M059J (cell line): Measurements from ENCODE around the genes NEURL3, FAHD2B and ANKRD36B.

DNA sequence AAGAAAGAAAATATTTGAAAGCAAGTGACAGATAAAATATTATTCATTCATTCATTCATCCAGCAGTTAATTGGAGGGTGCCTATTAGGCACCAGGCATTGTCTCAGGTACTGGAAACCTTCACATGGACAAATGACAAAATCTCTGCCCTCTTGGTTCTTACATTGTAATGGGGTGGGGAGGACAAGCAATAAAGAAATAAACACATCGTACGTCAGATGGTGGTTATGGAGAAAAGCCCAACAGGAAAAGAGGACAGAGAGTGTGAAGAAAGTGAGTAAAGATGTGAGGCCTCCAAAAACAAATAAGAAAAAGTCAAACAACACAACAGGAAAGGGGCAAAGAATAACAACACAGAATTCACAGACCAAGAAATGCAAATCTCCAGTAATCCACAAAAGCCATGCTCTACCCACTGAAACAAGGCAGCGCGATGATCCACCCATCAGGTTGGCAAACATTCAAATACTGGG is 16.5 kb upstream of the DUSP2 start:
- RAMPAGE, long total RNA: no peak

GRCh38 chr2:96260176-96261312 is 5.3 kb downstream of the TMEM127 start:
- RAMPAGE, long total RNA: no peak

DNA sequence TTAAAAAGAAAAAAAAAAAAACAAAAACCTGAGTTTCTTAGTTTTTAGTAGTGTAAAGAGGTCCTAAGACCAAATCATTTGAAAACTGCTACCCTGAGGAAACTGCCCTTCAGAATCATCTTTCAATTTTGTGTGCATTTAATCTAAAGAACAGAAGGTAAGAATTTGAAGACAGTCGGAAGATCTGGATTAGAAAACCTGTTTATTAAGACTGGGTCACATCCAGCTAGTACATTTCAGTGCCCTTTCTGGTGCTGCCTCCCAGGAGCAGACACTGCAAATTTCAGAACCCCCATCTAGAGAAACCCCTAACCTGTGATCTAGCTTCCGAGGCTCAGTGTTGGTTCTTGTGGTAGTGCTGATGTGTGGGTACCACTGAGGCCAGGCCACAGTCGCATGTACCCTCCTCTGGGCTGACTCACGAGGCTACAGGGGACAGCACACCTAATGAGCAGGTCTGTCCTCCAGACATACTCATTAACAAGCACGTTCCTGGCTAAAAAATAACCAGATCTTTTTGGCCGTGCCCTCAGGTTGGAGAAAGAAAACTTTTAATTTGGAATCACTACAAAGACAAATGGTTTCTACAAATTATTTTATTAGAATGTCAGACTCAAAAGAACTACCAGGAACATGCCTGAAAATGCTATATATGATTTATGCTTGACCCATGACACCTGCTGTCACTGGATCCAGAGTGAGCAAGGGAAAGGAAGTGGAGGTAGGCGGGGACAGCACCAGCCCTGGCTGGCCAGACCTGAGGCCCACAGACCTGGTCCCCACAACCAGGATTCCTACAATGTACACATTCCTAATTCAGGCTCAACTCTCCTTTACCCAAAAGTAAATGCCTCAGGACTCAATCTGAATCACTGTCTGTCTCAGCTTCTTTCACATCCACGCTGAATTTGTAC is 8.4 kb downstream of the CIAO1 start:
- RAMPAGE, long total RNA: no peak

DNA sequence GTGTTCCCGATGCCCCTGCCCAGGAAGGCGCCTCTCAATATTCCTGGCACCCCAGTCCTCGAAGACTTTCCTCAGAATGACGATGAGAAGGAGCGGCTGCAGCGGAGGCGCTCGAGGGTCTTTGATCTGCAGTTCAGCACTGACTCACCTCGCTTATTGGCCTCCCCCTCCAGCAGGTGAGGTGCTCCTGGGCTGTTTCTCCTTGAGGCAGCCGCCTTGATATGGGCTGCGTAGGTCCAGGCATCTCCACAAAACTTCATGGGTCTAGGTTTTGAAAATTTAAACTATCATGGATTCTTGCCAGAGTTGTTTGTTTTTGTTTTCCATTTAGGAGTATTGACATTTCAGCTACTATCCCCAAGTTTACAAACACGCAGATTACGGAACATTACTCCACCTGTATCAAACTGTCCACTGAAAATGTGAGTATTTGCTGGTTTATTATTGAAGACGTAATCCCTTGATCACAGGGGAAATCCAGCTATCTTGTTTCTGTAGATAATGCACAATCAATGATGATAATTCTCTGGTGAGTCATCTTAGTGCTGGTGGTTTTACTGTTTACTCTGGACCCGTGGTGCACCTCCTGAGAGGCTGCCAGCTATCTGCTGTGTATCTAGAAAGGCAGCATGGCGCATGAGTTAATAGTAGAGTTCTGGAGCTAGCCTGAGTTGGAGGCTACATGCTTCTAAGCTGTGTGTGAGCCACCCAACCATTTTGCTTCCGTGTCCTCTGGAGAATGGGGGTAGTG is 6.3 kb downstream of the NCAPH start:
- RAMPAGE, long total RNA: no peak

DNA sequence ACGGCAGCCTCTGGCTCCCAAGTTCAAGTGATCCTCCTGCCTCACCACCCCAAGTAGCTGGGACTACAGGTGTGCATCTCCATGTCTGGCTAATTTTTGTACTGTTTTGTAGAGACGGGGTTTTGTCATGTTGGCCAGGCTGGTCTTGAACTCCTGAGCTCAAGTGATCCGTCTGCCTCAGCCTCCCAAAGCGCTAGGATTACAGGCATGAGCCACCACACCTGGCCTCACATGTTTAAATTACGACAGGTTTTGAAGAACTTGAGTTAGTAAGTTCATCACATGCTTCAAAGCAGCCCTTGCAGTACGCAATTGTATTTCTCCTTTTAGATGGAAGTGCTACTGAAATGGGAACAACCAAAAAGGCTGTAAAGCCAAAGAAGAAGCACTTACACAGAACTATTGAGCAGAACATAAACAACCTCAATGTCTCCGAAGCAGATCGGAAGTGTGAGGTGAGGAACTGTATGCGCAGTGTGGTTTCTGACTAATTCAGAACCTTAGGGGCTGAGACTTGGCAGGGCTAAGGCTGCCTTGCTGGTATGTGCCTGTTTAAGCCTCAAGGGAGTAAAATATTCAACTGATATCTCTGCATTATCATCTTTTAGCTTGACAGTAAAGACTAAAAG is 8.3 kb downstream of the NCAPH start:
- RAMPAGE, long total RNA: no peak

GRCh38 chr2:96413154-96413765 is 77.7 kb downstream of the NCAPH start:
- RAMPAGE, long total RNA: no peak

DNA sequence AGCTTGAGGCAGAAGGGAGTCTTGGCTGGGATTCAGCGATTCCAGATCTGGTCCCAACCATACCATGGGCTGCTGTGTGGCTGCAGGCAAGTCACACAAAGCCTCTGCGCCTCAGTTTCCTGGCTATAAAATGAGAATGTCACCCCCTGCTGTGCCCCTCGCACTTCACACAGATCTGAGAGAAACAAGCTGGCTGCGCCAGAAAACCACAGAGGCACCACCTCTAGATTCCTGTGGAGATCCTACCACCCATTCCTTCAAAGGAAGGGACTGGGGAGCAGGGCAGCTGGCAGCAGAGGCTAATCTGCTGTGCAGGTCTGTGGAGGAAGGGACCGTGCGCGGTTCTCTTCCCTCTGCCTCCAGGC is 19.8 kb downstream of the NEURL3 start:
- RAMPAGE, long total RNA: no peak

DNA sequence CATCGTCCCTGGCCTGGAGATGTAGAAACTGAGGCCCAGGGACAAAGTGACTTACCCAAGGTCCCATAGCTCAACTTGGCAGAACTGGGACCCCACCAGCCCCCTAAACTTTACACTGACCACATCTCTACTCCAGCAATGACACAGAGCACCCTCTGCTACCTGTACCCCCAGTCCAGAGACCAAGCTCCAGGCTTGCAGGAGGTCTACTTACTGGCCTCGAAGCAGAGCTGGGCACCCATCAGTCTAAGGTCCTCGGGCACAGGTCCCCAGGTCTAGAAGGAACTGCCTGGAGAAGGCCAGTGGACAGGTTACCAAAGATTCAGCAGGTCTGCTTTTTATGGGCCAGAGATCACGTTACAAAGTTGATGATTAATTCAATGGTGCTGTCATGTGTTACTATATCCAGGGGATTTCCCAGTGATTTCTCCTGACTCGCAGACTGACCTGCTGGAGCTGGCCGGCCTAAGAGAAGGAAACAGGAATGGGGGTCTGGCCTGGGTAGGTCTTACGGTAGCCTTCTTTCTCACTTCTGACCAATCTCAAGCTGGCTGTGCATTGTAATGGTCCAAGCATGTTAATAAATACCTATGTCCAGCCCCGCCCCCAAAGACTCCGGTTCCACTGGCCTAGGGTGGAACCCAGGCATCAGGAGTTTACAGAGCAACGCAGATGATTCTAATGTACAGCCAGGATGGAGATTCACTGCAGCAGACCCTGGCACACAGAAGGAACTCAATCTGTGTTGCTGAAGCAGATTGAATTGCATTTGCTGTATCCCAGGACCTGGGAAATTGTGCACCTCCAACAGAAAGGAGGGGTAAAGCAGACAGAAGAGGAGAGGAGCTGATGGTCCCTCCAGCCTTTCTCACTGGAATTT is at the start of gene NEURL3:
TSS of gene NEURL3 (minus strand) at position 313 of the 880 bp plus-strand sequence.
- RAMPAGE, long total RNA: no peak

GRCh38 chr2:96593856-96594444 is 44.2 kb downstream of the KANSL3 start:
- RAMPAGE, long total RNA: no peak

DNA sequence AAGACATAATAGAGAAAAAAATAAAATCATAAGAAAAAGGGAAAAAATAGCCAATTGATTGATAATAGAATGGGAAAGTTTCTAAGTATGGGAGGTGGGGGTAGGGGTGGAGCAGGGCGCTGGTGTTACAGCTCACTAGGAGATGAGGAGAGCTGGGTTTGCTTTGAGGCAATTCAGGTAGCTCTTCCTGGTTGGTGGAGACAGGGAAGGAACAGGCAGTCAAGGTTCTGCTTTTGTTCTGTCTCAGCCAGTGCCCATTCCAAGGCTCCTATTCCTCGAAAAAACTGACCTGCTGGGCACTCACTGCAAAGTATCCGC is 1.7 kb upstream of the CNNM4 start:
- RAMPAGE, long total RNA: no peak

DNA sequence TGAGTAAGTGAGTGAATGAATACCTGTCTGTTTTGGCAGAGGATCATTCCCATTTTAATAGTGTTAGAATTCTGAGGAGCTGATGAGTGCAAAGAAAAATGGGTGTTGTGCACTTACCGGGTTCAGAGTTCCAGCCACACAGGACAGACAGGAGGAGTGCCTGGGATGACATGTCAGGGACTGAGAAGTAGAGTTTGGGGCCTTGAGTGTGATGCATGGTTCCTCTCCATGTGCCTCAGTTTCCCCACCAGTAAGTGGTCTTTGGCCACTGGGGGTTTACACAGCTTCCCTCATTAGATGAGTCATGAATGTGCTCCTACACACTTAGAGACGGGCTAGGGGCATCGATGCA is 6.1 kb downstream of the CNNM4 start:
- RAMPAGE, long total RNA: no peak

DNA sequence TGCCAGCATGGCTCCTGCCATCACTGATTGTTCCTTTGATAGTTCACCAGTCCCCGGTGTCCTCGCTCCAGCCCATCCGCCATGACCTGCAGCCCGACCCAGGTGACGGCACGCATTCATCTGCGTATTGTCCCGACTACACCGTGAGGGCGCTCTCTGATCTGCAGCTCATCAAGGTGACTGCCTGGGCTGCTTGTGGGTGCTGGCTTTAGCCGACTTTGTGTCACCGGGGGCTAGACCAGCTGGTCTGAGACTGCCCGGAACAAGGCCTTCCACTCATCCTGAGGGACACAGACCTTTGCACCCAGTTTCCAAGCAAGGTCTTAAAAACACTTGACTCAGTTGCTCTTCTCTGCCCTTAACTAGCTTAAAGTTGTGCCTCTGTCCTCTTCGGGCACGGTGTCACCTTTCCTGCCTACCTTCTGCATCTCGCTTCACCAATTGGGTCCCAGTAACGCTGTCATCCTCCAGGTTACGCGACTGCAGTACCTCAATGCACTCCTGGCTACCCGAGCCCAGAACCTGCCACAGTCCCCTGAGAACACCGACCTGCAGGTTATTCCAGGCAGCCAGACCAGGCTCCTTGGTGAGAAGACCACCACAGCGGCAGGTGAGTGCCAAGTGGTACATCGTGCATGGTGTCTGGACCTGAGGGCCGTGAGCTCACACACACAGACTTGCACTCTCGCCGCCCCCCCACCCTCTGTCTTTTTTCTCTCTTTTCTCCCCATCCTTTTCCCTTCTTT is 12.6 kb downstream of the CNNM3 start:
- RAMPAGE, long total RNA: no peak

DNA sequence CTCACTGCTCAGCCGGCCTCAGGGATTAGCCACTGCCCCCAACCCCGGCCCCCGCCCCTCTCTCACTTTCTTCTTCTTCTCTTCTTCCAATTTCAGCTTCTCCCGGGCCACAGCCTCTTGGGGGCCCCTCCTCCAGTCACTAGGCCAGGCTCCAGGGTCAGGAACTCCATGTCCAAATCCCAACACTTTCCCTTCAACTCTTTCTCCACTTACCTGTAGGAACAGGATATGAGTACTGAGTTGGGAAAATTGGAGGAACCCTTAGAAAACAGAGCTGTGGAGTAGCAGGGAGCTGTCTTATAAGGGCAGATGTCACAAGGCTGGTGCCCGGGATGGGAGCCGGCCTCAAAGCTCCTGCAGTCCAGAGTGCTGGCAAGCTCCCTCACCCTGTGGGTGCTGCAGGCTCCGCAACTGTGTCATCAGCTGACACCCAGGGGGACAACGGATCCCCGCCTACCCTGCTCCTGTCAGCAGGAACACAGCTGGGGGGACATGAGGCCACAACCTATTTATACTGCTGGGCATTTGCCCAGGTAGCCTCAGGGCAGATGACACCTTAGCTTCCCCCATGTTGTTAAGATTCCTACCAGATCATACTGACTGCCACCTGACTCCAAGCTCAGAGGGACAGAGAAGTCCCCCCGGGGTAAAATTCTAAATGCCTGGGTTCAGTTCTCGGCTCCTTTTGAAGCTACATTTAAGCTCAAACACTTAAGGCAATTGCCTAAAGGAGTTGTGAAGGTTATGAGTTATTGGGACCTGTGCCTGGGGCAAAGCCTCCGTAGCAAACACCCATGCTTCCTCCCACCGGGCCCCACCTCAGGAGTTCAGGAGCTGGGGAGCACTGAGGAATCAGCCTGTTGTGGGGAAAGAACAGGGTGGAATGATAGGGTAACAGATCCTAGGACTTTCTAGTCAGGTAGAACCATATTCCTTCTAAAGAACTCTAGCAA is 1.2 kb downstream of the ANKRD23 start:
- RAMPAGE, long total RNA: no peak

DNA sequence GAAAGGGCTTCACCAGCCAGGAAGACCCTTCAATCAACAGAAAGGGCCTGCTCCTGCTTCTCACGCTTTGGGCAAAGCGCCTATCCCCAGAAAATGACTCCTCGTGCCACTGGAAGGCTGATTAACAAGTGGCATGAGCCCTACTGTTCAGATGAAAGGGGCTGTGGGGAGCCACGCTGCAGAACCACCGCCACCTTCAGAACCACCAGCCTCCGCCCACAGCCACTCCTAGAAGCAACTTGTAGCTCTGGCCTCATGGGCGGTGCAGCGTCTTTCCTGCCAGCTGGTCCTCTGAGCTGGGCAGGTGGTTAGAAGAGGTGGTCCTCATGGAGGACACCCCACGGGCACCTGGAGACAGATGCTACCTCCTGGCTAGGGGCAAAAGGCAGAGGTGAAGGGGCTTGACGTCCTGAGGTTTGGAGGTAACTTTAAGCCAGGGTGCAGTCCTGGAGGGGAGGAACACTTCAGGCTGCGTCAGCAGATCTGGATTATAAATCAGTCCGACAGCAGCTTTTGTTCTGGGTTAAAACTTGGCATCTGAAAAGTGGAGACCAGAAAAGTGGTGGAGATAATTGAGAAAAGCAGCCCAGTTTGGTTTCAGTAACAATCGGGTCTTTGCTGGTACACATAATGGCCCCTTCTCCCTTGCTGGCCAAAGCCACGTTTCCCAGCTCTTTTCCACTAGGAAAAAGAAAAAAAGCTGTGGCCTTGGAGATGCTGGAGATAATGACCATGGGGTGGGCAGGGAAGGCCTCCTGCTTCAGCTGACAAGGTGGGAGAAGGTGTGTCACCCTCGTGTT is 935 bp upstream of the SEMA4C start:
- RAMPAGE, long total RNA: no peak

- RAMPAGE, long total RNA: no peak
Measured at GRCh38 chr2:96888447-96889114, 18.7 kb upstream of the SEMA4C start.

- RAMPAGE, long total RNA: no peak
Measured at GRCh38 chr2:96913824-96914360, 44.0 kb upstream of the SEMA4C start.

GRCh38 chr2:97094607-97095149 is at the start of gene FAHD2B:
FAHD2B (minus strand) TSS chr2:97094882.
- RAMPAGE, long total RNA: no peak

DNA sequence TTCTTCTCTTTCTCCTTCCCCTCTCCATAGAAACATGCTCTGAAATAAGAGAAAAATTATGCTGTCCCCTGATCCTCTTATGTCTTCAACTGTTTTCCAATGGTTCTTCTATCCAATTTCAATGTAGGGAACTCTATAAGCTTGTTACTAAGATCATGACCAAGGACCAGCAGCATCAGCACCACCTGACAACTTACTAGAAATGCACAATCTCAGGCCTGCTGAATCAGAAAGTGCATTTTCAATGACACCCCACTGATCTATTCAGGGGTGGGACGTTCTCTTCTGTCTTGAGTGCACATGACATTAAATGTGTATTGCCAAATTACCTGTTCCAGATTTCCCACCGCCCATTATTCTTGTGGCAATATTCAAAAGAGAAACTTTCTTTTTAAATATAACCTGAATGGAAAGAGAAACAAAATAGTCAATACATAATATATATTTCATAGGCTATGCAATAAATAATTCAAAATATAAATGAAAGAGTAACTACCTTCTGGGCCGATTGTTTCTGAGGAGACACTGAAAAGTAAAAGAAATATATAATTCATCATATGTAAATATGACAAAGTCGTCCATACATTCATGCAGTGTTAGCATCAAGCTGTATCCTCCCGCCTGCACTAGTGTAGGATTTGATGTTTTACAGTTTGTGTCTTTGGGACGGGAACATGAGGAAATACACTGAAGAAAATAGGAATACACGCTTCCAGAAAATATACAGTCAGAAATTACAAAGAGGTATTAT is 32.9 kb downstream of the ANKRD36B start:
- RAMPAGE, long total RNA: no peak

DNA sequence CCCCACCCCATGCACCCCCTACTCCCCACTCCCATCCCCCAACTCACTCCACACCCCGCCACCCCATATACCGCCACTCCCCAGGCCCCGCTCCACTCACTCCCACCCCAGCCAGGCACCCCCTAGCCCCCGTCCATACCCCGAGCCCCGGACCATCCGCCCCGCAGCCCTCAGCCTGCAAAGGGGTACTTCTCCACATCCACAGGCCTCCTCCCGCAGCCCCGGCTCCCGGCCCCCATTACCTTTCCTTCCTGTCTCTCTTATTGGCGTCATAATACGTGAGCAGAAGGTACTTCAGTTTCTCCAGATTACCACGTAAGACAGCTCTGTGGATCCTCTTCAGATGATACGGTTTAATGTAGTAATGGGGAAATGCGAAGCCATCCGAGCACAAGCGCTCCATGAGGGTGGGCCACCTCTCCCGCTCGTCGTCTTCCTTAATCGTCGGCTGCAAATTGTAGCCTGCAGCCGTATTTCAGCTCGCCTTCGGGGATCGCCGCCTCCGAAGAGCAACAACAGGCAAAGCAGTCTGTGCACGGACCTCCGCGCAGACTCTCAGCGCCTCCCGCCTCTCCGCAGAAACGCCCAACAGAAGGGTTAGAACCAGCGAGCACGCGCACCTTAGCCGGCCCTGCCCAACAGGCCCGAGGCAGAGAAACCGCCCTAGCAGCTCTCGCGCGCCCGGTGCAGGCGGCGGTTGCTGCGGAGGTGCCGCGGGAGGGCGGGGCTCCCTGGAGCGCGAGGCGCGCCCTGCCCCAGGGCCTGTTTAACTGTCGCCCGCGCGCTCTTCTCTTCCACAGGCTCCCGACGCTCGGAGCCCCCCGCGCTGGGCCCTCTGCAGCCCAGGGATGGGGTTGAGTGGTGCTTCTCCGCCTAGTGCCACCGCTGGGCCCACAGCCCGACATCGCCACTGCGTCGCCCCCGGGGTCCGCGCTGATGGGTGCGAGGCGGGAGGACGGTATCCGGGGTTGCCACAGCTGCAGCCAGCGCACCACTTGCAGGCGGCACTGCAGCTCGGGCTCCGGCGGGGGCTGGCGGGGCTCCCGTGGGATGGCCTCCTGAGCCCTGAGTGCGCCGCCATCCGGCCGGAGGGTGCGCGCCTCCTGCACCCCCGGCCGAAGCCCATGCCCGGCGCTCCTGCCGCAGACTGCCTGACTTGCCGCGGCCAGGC is at the start of gene ANKRD36B:
TSS of gene ANKRD36B (minus strand) at position 595 of the 1,171 bp plus-strand sequence.
- RAMPAGE, long total RNA: no peak

- RAMPAGE, long total RNA: no peak
Measured at GRCh38 chr2:97637023-97637718, 8.7 kb upstream of the COX5B start.